Vein endothelial cell (primary cell): ENCODE data around the gene SPDYE3.

GRCh38 chr7:99897875-99898279 lies 21.0 kb upstream of the OR2AE1 start:
- CAGE, long polyA plus RNA: no peak

DNA sequence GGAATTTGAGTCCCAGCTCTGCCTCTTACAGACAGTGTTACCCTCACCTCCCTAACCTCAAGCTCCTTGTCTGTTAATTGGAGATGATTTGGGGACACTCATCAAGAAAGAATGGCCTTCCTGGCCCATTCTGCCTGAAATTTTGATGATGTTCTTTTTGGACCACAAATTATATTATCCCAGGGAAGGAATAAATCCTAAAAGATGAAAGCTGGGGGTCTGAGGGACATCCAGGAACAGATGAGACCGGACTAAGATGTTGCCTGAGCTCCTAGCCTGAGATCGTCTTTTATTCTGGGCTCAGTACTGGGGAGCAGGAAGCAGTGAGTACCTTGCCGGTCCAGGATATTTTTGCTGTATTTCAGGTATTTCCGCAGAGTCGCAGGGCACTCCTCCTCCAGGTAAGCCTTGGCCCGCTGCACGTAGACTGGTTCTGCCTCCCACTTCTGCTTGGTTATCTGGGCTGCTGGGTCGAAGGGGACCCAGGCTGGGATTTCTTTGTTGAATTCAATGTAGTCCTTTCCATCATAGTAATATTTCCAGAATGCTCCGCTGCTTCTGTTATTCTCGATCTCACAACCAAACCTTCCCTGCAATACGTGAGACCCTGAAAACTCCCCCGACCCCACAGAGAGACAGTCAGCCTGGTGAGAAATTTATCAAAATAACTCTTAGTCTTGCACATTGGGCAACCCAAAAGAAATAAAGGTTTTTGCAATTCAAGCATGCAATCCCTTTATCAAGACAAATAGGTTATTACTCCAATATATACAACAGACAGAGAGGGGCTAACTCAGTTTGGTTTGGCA lies 7.8 kb downstream of the AZGP1 start:
- CAGE, long polyA plus RNA: no peak

GRCh38 chr7:99983203-99983964 lies 7.6 kb upstream of the AZGP1 start:
- CAGE, long polyA plus RNA: no peak

DNA sequence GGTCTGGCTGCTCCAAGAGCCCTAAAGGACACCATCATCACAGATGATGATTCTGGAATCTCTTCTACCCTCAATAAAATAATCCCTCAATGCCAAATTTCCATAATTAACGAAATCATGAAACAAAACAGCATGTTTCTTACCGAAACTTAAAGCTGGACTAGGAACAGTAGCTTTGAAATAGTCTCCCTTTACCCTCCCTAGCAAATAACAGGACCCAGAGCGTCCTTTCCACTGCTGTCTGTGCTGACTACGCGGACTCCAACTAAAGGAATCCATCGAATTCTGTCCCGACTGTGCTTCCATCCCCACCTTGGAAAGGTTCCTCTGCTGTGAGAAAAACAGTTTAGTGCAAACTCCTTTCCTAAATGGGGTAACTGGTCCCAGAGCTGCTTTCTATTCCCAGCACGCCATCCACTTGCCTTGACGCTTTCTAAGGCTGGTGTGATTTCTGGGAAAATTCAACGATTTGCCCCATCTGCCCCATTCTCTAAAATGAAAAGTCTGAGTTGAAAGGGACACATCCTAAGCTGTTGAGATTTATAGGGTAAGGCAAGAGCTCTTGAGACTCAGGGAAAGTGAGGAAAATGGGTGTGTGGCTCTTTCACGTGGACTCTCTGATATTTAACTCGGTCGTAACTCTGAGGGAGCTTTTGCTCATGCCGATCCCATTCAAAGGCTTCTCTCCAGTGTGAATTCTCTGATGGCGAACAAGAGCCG lies 10.8 kb downstream of the ZNF3 start:
- CAGE, long polyA plus RNA: no peak

DNA sequence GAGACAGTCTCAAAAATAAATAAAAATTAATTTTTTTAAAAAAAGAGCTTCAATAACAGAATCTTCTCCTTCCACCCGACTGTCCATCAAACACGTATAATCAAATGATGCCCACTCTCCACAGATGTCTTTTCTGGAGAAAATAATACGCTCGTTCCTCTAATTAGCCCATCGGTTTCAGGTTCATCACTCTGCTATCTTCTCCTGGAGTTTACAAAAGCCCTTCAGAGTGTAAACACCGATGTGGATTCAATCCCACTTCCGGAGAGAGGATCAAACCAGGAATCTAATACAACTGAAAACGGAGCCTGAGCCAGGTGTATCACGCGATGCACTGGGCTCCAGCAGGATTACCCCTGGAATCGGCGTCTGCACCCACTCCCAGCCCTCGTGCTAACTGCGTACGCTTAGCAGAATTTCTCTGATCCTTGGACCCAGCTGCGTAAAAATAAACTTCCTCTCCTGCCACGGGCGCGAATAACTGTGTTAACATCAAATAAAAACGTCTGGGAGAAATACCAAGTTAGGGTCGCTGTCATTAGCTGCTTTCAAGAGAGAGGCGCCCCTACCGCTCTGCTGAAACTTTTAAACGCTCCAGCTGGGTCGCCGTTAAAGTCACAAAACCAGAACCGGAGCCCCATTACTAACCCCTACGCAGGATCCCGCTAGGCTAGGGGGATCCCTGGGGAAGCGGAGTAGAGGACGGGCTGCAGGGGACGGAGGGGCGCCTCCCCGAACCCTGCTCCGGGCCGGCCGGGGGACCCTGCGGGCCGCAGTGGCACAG lies 548 bp downstream of the ZNF3 start:
- CAGE, long polyA plus RNA: no peak

DNA sequence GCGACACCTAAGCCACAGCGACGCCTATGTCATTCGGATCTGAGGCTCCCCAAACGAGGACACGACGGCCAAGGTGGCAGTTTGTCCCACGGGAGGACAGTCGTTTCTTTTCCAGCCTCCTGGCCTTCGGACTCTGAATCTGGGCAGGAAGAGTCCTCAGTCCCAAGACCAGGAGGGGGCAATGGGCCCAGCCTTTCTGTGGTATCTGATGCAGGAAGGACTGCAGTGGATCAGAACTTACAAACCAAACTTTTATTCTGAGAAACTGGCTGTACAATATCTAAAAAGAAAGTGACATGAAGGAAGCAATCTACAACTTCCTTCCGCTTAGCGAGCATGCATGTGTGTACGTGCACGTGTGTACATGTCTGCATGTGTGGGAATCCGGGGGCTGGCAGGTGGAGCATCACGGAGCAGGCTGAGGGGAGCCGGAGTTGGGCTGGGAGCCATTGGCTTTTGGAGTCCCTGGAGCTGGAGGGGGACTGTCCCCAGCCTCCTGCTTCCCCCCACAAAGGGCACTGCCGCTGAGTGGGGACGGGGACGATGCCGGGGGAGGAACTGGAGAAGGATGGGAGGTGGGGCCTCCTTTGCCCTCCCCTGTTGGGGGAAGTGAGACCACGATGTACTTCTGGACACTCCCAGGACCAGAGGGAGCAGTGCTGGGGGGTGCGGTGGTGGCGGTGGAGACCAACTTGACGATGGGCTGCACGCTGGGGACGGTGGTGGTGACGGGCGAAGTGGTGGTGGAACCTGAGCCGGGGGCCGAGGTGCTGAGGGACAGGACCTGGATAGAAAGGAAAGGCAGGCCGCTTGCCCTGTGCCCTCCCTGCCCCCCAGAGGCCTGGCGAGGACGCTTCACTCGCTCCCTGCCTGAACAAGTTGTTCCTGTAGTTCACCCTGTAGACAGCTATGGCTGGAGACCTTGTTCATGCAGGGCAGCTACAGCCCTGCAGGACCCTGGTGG lies 5.7 kb downstream of the AP4M1 start:
- CAGE, long polyA plus RNA: no peak

GRCh38 chr7:100148340-100148817 lies 339 bp upstream of the LAMTOR4 start:
- CAGE, long polyA plus RNA: no peak

DNA sequence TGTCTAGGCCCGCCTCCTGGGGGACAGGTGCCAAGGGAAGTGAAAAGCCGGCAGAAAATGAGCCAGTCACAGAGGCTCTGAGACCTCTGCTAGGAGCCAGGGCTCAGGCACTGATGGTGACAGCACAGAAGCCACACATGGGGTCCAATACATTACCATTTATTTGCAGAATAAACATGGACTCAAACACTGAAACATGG lies 946 bp upstream of the GAL3ST4 start:
- CAGE, long polyA plus RNA: no peak

- CAGE, long polyA plus RNA: no peak
These were observed 19.1 kb upstream of the PVRIG start for GRCh38 chr7:100200607-100201176.

GRCh38 chr7:100220635-100221670 lies 1.2 kb downstream of the PVRIG start:
- CAGE, long polyA plus RNA: no peak

- CAGE, long polyA plus RNA: no peak
These were observed at the start of gene SPDYE3 for GRCh38 chr7:100307548-100307798. Gene SPDYE3 (plus strand): TSS chr7:100307702.

DNA sequence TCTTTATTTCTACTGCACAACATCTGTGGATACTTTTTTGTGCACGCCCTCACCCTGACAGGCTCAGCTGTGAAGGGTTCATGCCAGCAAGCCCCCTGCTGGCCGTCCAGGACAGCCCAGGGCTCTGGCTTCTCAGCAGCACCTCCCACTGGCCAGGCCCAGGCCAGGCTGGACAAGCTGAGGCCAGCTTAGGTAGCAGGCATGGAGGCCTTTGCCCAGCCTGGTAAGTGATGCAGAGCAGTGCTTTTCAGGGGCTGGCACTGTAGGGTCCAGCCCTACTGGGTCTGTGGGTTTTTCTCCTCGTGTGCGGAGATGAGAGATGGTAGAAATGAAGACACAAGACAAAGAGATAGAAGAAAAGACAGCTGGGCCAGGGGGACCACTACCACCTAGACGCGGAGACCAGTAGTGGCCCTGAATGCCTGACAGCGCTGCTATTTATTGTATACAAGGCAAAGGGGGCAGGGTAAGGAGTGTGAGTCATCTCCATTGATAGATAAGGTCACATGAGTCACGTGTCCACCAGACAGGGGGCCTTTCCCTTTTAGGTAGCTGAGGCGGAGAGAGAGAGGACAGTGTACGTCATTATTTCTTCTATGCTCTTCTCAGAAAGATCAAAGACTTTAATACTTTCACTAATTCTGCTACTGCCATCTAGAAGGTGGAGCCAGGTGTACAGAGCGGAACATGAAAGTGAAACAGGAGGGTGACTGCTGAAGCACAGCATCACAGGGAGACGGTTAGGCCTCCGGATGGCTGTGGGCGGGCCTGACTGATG lies 13.2 kb upstream of the PILRB start:
- CAGE, long polyA plus RNA: no peak

DNA sequence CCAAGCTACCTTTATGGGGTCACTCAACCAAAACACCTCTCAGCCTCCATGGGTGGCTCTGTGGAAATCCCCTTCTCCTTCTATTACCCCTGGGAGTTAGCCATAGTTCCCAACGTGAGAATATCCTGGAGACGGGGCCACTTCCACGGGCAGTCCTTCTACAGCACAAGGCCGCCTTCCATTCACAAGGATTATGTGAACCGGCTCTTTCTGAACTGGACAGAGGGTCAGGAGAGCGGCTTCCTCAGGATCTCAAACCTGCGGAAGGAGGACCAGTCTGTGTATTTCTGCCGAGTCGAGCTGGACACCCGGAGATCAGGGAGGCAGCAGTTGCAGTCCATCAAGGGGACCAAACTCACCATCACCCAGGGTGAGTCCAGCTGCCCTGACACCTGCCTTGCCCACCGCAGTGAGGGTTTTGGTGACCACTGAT lies 809 bp downstream of the PILRB start:
- CAGE, long polyA plus RNA: no peak

DNA sequence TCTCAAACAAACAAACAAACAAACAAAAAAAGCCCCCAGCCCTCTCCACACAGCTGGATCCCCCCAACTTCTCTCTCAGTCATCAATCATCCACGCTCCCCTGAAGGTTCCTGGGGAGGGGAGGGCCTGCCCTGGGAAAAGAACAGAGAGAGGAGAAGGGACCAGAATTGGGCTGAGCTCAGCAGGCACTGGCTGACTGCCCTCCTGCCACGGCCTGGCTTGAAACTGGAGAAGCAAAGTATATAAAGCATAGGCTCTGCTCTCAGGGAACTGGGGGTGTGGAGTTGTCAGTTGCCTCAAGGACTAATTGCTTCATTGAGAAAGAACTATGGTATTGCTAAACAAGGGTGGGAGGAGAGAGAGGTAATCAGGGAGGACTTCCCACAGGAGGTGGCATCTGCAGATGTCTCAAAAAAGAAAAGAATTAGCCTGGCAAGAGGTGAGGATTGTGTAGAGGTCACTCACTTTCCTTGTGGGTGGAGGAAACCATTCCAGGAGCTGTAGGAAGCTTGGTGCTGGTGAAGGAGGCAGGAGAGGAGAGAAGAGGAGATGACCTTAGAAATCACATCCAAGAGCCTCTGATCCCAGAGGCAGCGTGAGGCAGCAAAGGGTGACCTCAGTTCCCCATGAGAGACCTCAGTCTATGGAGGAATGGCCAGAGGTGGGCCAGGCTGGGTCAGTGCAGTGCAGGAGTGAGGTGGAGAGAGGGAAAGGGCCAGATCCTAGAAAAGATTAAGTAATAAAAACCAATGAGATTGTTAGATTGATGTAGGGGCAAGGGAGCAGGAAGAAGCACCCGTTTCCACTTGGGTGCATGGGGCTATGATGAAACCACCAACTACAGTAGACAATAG lies 2.3 kb downstream of the PILRB start:
- CAGE, long polyA plus RNA: no peak

- CAGE, long polyA plus RNA: no peak
These were observed 6.0 kb upstream of the PILRA start for GRCh38 chr7:100367005-100367997.

DNA sequence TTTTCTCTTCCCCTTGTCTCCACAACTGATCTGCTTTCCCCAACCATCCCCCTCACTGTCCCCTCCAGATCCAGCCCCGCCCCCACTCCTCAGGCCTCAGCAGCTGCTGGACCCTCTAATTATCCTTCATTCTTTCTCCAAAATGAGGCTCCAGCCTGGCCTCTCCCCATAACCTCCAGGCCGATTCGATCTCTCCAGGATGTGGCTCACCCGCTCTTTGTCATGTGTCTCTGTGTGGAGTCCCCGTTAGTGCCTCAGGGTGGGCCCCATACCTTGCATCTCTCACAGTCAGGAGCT lies 1.3 kb downstream of the PILRA start:
- CAGE, long polyA plus RNA: no peak

GRCh38 chr7:100433230-100433883 lies 2.9 kb downstream of the PPP1R35 start:
- CAGE, long polyA plus RNA: no peak

- CAGE, long polyA plus RNA: no peak
These were observed 3.8 kb upstream of the PPP1R35 start for GRCh38 chr7:100440055-100440616.

- CAGE, long polyA plus RNA: no peak
These were observed 6.6 kb upstream of the PPP1R35 start for GRCh38 chr7:100442701-100443544.

DNA sequence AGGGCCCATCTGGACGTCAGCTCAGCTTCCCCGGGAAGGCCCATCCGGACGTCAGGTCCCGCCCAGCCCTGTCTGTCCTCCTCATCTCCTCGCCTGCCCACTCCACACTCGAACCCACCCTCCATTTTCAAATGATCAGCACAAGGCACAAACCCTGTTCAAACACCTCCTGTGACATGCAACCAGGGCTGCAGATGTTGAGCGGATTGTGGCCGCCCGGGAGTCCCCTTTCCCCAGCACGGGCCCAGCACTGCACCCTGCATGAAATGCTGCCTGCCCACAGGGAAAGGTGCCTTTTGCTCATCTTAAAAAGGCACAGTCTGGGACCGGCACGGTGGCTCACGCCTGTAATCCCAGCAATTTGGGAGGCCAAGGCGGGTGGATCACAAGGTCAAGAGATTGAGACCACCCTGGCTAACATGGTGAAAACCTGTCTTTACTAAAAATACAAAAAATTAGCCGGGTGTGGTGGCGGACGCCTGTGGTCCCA lies 5.3 kb upstream of the SAP25 start:
- CAGE, long polyA plus RNA: no peak